Natural killer cell (primary cell): Measurements from ENCODE around the gene CHRM3.

- PRO-cap: no peak
Measured at GRCh38 chr1:236066609-236067430, 1.9 kb upstream of the NID1 start.

DNA sequence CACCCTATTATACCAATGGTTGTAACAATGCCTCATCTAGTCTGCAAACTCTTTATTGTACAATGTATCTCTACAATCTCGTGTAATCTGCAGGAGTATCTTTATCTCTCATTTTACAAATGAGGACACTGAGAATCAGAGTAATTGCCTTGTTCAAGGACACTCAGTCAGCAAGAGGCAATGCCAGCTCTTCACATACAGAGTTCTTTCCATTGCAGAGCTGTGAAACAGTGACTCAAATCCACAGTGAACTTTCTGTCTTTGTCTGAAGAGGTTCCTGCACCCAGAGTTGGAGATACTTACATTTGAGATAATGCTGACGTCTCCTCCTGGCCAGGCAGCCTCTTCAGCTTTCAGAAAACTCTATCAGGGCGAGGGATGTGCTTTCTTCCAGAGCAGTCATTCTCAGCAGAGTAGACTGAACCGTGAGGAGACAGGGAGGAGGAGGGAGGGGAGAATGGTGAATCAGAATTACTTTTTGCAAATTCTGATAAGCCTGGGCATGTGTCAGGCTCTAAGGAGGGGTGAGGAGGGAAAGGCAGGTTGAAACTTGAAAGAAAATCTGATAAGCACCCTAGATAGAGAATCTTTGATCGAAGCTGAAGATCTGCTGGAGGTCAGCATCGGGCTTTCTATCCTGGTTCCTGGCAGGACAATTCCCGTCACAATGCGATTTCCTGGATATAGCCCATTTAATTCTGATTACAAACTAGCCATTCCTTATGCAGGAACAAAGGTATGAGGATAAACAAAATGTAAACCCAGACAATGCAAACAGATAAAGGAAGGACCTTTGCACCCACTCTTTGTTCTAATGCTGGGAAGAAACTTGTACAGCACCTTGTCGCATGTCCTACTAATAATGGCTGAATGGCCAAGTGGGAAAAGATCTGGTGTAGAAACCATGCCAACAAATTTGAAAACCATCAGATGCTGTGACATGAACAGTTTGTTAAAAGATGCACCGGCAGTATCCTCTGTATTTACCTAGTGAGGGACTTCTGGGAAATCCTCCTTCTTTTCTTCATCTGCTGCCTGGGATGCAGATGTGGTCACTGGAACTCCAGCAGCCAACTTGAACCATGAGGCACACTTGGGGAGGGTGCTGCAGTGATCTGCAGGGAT lies 19.0 kb upstream of the NID1 start:
- PRO-cap: no peak

- PRO-cap: no peak
Measured at GRCh38 chr1:236091582-236092165, 26.8 kb upstream of the NID1 start.

GRCh38 chr1:236744402-236744844 lies 50.7 kb upstream of the MTR start:
- PRO-cap: no peak

DNA sequence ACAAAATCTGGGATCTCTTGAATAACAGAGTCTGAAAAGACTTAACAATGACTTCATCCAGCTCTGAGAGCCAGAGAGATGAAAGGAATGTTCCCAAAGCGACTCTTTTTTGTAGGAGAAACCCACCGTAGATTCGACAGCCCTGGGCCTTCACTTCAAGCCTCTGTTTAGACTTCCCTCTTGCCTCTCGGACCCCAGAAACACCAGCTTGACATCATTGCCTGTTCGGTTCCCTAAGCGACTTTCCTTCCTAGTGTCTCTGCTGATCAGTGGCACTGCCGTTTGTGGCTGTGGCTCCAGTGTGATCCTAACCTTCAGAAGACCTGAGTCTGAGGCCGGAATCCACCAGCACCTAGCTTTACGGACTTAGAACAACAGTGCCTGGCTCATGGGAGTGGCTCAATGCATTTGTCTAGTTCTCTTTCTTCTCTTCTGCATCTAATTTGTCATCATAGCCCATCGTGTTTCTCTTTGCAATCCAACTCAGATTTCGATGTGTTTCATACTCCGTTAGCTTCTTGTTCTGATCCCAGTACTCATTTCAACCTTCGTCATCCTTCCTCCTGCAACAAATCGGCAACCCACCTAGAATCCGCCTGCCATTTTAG lies 6.0 kb downstream of the RYR2 start:
- PRO-cap: no peak

DNA sequence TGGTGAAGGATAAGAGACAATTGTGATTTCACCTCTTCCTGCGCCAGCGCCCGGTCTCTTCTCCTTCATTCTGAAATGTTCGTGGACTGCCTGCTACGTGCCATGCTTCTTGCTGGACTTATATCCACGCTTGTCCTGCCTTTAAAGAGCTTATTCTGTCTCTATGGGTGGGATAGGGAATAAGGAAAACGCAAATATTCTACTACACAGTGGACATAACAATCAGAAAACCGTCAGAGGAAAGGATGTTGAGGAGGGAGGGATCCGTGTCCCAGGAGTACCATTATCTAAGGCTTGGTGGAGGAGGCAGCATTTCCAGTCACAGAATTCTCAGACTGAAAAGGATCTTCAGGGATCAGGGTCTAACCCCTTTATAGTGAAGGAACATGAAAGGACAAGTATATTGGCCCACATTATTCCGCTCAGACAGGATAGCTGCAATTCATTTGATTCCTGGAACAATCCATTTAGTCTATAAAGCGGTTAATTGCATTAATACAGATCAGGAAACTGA lies 11.6 kb downstream of the RYR2 start:
- PRO-cap: no peak

GRCh38 chr1:237716783-237717365 lies 173.8 kb downstream of the ZP4 start:
- PRO-cap: no peak

- PRO-cap: no peak
Measured at GRCh38 chr1:237736816-237737248, 153.9 kb downstream of the ZP4 start.

GRCh38 chr1:237799782-237800137 lies 91.0 kb downstream of the ZP4 start:
- PRO-cap: no peak

- PRO-cap: no peak
Measured at GRCh38 chr1:237868718-237869204, 22.0 kb downstream of the ZP4 start.

- PRO-cap: no peak
Measured at GRCh38 chr1:238016718-238017173, 126.0 kb upstream of the ZP4 start.

DNA sequence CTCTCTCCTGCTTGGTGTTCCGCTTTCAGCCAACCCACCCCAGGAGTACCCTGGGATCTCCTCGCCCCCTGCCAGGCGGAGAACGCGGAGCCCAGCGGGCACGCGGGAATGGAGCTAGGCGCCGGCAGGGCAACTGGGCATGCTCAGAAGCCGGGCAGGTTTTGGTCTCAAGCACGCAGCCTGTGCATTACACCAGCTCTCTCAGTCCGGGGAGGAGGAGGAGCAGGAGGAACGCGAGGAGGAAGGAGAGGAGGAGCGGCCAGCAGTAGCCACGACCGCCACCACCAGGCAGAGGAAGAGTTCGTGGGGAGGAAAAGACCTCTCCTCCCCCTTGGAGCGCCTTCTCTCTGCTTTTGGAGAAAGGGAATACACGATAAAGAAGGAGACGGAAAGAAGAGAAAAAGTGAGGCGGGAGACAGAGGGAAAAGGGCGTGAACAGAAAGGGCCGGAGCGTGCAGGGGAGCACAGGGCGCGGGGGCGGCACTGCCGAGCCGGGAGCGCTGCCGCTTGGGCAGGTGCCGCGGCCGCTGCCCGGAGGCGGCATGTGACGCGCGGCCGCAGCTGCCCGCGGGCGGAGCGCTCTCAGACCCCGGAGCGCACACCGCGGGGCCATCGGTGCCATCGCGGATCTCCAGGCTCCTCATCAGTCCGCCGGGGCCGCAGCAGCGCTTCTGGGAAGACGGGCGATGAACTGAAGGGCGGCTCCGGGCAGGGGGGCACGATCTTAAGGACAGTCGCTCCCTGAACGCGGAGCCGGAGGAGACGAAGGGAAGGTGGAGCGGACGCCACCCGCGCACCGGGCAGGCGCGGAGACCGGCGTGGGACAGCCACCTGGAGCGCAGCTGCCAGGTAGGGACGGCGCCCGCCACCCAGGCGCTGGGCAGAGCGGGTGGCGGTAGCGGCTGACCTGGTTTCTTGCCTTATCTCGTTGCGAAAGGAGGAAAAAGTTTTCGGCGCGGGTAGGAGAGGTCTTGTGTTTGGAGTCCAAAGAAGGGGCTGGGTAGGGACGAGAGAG lies at the start of gene CHRM3:
TSS of gene CHRM3 (plus strand) at position 190 of the 1,015 bp plus-strand sequence.
- PRO-cap: no peak

DNA sequence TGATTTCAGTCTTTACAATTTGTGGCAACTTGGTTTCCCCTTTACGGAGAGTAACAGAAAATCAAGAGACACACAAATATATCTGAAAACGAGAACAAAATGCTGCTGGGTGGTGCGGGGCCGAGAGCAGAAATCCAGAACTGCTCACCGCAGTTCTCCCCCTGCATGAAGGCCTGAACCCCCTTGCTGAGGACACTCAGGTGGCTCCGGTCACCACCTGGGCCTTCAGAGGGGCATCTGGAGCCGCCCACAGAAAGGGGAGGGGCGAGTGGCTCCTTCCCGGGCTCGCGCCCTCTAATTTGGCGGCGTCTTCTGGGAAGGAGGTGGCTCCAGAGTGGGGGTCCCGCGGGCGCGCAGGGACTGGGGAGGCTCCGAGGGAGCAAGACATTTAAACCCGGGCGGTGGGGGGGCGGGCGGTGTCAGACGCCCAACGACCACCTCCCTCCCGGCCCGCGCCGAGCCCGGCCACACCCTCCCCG lies 94.4 kb upstream of the FMN2 start:
- PRO-cap: no peak

GRCh38 chr1:240612809-240613083 lies 791 bp upstream of the GREM2 start:
- PRO-cap: no peak

DNA sequence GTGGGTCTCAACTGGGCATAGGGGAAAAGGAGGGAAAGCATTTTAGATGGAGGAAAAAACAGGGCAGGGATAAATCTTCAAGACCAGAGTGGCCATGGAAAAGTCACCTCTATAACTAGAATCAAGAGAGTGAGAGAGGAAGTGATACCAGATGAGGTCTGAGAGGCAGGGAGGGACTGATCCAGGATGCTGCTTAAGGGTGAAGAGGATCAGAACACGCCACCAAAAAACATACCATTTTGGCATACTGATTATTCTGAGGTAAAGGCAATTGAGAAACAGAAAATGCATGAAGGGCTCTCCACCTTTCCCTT lies 268.9 kb downstream of the RGS7 start:
- PRO-cap: no peak

GRCh38 chr1:241524889-241525367 lies 5.4 kb upstream of the FH start:
- PRO-cap: no peak

GRCh38 chr1:241629643-241630843 lies 10.1 kb downstream of the CHML start:
- PRO-cap: no peak

DNA sequence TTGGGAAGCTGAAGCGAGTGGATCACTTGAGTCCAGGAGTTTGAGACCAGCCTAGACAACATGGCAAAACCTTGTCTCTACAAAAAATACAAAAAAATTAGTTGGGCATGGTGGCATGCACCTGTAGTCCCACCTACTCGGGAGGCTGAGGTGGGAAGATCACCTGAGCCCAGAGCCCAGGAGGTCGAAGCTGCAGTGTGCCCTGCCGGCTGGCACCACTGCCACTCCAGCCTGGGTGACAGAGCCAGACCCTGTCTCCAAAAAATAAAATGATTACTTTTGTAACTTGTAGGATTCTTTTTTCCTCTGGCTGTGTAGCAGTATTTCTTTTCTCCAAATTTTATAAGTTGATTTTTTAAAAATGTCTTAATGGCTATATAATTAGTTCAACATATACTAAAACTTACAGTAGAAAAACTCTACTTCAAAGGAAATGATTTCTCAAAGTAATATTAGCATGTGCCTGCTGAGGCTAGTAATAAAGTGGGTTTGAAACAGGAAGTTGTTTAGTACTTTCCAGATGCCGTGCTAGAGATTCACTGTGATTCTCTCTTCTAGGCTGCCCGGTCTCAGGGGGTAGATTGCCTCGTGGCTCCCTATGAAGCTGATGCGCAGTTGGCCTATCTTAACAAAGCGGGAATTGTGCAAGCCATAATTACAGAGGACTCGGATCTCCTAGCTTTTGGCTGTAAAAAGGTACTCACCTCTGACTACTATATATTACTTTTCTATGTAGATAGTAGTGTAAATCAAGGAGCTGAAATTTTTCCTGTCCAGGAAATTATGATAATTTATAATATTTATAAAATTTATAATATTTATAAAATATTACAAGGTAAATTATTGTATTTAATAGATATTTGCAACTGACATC lies 9.0 kb downstream of the EXO1 start:
- PRO-cap: no peak

DNA sequence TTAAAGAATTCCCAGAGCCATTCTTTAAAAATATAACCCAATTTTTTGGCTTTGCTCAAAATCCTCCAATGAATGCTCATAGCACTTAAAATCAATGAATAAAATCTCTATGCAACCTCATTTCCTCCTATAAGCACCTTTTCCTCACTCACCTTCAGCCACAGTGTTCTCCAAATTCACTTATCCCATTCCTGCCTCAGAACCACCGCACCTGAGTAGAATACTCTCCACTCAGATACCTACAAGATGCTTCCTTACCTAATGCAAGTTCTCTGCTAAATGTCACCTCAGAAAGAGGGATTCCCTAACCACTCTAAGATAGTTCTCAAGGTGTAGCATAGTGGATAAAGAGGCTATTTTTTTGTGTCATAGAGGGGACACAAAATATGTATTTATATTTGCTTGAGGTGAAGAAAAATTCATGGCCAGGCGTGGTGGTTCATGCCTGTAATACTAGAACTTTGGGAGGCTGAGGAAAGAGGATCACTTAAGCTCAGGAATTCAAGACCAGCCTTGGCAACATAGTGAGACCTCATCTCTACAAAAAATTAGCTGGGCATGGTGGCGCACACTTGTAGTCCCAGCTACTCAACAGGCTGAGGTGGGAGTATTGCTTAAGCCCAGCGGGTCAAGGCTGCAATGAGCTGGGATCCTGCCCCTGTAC lies 6.2 kb downstream of the CEP170 start:
- PRO-cap: no peak

GRCh38 chr1:243253126-243253948 lies 1.7 kb downstream of the CEP170 start:
- PRO-cap: no peak